Hepatocyte (in vitro differentiated cells and primary cell): ENCODE data around the gene MRPL10.

- RAMPAGE, long total RNA, result no peak
- RRBS, result no CpG with 5 or more reads among the region's 8 CpGs
These were observed 107.7 kb downstream of the WNT3 start for GRCh38 chr17:46710782-46711220.

DNA sequence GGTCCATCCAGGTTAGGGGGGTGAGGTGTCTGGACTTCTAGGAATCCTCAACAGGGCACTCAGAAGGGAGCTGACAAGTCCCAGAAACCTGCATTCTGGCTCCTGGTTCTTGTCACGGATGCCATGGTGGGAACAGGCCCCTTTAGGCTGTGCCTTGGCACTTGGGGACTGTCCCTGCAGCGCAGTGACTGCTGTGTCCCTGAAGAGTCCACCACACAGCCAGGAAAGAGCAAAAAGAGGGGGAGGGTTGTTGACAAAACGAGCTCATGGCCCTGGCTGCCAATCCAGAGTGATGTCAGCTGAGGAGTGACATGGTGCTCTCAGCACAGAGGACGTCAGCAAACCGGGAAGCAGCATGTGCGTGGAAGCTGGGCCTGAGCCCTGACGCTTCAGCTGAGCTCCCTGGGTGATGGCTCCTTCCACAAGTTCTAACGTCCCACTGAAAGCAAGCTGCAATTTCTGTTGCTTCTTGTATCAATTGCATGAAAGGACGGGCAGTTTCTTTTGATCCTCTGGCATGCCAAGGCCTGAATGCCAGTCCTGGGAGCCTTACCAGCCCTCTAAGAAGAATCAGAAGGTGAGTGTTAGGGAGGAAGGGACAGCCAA, 14.5 kb upstream of the WNT3 start:
- RAMPAGE, long total RNA, result no peak
- RRBS, result no CpG with 5 or more reads among the region's 9 CpGs

DNA sequence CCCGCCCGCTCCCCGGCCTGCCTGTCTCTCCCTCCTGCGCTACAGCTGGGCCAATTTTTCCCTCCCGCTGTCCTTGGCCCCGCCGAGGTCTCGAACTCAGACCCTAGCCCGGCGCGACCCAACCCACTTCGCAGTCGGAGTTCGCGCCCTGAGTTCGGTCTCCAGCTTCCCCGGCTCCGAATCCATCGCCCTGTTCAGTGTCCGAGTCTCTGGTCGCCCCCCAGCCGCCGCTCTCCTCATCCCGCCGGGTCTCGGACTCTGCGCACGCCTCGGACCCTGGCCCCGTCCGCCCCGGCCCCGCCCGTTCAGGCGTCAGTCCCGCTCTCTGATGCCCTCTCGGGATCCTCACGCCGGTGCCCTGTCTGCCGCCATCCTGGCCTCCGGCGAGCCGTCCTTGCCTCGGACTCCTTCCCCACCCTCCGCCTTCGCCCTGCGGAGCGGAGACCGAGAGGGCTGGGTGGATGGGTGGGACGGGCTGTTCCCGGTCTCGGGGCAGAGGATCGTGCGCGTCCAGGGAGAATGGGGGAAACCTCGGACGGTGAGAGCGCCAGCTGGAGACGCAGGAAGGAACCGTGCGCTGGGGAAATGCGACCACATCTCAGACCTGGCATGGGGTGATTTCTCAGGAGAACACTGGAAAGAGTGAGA, 476 bp downstream of the WNT9B start:
- RAMPAGE, long total RNA, result no peak
- RRBS, result 3% methylated on average over 44 of the region's 62 CpGs

DNA sequence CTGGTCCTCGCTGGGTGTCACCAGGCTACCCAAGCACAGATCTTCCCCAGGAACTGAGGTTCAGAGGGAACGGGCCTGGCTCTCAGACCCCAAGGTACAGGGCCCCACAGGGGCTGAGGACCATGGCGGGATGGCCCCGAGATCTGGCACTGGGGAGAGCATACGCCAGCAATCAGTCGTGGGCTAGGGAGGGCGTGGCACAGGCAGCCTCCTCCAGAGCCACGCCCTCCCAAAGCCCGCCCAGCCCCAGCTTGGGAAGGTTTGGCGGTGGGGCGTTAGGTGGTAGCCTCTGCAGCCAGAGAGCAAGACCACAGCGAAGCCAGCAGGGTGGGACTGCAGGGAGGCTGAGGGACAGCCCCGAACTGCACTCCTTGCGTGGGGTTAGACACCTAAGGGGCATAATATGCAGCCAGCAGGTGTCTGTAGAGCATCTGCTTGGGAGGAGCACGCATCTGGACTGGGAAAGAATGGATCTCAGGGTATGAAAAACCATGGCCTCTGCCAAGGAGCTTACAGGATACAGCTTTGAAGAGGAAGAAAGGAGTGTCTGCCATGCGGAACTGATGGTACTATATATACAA, 11.6 kb downstream of the WNT9B start:
- RAMPAGE, long total RNA, result no peak
- RRBS, result no CpG with 5 or more reads among the region's 16 CpGs

GRCh38 chr17:46943904-46944687, 21.1 kb downstream of the GOSR2 start:
- RAMPAGE, long total RNA, result no peak
- RRBS, result no CpG with 5 or more reads among the region's 16 CpGs

DNA sequence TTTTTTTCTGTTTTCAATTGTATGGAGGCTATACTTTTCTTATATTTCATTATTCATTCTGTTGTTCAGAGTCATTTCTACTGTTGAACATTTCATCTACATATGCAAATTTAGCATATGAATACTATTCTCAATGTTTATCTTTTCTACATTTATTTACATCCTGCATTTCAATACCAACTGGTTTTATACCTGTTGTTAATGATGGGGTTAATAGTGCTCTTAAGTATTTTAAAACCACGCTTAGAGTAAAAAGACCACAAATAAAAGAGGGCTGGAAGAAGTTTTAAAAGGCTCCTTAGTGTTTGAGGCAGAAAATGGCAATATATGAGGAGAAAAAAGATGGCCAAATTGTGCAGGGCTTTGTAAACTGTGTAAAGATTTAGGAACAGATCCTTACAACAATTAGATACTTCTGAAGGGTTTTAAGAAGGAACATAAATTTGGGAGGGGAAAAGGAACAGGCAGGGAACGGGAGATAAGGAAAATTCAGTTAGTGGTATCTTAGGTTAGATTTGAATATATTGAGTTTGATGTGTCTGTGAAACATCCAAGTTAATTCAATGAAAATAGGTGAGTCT, 12.8 kb downstream of the CDC27 start:
- RAMPAGE, long total RNA, result no peak
- RRBS, result no CpG with 5 or more reads among the region's 2 CpGs

DNA sequence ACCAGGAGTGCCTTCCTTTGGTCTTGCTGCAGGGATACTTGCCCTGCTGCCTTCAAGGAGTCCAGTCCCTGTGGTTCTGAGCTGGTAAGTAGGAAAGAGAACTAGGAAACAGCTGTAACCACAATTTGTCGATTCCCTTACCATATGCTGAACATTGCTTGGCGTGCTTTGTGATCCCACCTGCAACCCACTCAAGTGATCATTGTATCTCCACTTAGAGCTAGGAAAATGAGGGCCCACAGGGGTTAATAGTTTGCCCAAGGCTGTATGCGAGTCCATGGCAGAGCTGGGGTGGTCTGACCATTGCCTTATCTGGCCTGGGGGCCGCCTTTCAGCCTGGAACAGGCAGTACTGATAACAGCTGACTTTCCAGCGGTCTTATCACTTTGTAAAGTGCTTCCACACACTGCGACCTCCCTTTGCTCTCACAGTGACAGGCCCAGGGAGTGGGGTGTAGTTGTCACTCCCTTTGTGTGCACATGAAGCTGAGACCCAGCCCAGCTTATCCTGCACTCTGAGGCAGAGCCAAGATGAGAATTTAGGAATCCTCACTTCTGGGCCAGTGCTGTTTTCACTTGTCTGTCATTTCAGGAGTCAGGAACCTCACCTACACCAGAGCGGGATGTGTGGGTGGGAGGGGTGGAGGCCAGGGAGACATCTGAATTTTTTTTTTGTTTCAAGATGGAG, 9.8 kb downstream of the MYL4 start:
- RAMPAGE, long total RNA, result no peak
- RRBS, result no CpG with 5 or more reads among the region's 7 CpGs

GRCh38 chr17:47265770-47266755, 12.4 kb downstream of the ITGB3 start:
- RAMPAGE, long total RNA, result no peak
- RRBS, result no CpG with 5 or more reads among the region's 3 CpGs

DNA sequence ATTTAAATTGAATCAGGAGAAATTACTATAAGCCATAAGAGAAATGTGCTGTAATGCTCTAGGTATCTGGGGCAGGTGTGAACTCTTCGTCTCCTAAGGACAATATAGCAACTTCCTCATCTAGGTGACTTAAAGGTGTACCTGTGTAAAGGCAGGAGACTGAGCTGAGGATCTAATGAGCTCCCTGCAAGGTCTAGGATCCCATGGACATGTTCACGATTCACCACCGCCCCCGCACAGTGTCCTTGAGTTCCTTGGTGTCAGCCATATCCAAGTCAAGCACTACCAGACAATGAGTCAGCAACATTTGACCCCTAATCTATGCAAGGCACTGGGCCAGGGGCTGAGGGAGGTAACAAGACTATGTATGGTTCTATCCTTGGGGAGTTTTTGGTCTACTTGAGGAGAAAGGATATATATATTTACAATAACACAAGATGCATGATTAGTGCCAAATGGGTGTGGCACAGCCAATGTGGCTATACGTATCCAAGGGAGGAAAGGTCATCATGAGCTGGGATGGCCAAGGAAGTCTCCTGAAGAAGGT, 34.9 kb downstream of the ITGB3 start:
- RAMPAGE, long total RNA, result no peak
- RRBS, result no CpG with 5 or more reads among the region's 5 CpGs

- RAMPAGE, long total RNA, result no peak
- RRBS, result 4% methylated on average over 26 of the region's 118 CpGs
These were observed 99.8 kb downstream of the EFCAB13 start for GRCh38 chr17:47423190-47424331.

DNA sequence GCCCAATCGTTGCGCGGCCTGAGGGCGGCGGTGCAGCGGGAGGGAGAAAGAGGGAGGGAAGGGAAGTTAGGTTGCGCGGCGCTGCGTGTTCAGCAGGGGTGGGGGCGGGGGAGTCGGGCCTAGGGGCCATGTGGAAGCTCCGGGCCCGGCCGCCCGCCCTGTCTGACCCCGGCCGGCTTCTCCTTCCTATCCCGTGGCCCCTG, 864 bp downstream of the KPNB1 start:
- RAMPAGE, long total RNA, result no peak
- RRBS, result no CpG with 5 or more reads among the region's 19 CpGs

DNA sequence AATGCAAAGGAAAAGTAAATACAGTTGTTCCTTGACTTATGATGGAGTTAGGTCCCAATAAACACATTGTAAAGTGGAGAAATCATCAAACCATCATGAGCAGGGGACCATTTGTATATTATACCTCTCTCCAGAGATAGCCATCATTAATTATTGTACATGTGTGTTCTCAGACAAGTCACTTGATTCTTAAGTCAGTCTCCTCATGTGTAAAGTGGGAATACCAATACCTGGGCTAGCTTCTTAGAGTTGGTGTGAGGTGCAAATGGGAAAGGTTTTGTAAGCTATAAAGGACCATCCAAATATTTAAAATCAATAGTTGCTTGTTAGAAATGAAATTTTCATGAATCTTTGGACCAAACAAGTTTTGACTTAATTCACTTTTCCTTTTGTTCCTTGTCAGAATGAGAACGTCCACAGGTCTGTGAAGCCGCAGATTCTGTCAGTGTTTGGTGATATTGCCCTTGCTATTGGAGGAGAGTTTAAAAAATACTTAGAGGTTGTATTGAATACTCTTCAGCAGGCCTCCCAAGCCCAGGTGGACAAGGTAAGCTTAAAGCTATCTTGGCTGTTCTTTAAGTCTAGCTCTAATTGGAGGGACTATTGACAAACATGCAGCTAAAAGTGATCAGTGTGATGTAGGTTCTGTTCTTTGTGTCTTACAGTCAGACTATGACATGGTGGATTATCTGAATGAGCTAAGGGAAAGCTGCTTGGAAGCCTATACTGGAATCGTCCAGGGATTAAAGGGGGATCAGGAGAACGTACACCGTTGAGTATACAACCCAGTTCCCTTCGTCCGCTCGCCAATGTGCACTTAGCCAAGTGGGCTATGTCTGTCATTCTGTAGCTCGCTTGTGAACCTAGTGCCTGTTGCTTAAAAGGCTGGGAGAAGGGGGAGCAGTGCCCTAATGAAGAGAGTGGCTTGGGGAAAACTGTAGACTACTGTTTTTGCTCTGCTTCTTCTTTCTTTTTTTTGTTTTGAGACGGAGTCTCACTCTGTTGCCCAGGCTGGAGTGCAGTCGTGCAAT, 16.0 kb upstream of the TBKBP1 start:
- RAMPAGE, long total RNA, result no peak
- RRBS, result no CpG with 5 or more reads among the region's 11 CpGs

DNA sequence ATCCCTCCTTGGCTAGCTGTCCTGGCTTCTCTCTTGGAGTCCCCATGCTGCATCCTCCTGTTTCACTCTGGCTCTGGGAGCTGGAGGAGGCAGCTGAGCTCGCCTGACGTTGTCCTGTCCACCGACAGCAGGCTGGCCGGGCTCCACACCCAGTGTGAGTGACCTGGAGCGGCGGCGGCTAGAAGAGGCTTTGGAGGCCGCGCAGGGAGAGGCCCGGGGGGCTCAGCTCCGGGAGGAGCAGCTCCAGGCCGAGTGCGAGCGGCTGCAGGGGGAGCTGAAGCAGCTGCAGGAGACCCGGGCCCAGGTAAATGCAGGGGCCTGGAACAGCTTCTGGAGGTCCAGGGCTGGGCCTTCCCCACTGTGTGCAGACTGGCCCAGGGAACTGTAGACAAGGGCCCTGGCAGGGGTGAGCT, 5.2 kb downstream of the TBKBP1 start:
- RAMPAGE, long total RNA, result no peak
- RRBS, result 86% methylated on average over 10 of the region's 15 CpGs

- RAMPAGE, long total RNA, result no peak
- RRBS, result no CpG with 5 or more reads among the region's 12 CpGs
These were observed 11.2 kb downstream of the OSBPL7 start for GRCh38 chr17:47810176-47811075.

DNA sequence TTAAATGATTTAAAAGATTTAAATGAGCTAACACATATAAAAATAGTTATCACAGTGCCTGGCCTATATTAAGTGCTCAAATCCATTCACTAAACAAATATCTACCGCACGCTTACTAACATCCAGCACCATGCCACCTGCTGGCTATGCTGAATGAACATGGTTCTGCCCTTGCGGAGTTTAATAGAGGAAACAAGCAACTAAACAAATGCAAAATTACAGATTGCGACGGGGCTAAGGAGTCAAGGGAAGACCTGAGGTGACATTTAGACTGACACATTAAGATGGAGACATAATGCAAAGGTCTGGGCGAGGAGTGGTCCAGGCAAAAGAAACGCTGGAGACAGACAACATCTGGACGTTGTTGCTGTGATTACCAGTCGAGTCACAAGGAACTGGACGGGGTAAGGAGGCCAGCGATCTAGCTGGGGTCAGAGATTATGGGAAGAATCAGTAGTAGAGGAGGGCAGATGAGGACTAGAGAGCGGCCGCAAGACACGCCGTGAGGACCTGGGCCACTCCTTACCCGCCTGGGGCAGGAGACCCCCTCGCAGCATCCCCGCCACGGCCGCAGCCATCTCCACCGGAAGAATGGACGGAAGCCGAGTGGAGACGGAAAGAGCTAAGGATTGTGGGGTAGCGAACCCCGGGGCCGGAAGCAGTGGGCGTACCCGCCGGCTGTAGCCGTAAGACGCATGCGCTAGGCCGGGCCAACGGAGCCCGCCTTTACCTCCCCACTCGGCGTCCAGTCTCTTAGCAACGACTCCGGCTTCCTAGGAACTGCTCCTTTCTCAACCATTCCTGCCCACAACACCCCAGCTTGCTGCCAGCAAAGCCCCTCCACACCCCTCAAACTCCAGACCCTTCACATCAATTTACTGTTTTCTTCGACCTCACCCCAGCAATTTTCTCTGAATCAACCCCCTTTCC, at the start of gene MRPL10:
Gene MRPL10 (minus strand): TSS at position 608 of the 930 bp plus-strand sequence.
- RAMPAGE, long total RNA, result start-site peak on the minus strand centred at position 598 of the sequence, 26 bp wide, 12 and 48 reads in 2 replicates
- RRBS, result 2% methylated on average over 13 of the region's 41 CpGs

- RAMPAGE, long total RNA, result no peak
- RRBS, result 21% methylated on average over 30 of the region's 54 CpGs
These were observed 2.9 kb downstream of the SP6 start for GRCh38 chr17:47847808-47848715.

DNA sequence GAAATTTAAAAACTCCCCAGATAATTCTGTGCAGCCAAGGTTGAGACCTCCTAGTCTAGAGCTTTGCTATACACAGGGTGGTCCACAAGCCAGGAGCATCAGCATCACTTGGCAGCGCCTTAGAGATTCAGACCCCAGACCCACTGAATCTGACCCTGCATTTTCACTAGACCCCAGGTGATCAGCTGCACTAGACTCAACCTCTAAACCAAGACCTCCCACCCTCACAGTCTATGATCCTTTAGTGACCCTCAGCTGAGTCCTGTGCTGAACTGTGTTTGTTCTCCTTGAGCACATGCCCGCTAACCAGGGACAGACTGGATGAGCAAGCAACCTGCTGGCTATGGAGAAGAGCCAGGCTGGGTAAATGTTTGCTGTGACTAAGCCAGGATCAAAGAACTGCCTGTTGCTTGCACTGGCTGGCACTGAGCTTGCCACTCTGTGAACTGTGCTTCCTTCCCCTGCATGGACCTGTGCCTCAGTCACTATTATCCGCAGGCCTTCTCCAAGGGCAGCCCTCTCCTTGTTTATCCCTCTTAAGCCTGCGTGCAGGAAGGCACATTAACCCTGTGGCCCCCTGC, 7.2 kb downstream of the PNPO start:
- RAMPAGE, long total RNA, result no peak
- RRBS, result no CpG with 5 or more reads among the region's 4 CpGs

DNA sequence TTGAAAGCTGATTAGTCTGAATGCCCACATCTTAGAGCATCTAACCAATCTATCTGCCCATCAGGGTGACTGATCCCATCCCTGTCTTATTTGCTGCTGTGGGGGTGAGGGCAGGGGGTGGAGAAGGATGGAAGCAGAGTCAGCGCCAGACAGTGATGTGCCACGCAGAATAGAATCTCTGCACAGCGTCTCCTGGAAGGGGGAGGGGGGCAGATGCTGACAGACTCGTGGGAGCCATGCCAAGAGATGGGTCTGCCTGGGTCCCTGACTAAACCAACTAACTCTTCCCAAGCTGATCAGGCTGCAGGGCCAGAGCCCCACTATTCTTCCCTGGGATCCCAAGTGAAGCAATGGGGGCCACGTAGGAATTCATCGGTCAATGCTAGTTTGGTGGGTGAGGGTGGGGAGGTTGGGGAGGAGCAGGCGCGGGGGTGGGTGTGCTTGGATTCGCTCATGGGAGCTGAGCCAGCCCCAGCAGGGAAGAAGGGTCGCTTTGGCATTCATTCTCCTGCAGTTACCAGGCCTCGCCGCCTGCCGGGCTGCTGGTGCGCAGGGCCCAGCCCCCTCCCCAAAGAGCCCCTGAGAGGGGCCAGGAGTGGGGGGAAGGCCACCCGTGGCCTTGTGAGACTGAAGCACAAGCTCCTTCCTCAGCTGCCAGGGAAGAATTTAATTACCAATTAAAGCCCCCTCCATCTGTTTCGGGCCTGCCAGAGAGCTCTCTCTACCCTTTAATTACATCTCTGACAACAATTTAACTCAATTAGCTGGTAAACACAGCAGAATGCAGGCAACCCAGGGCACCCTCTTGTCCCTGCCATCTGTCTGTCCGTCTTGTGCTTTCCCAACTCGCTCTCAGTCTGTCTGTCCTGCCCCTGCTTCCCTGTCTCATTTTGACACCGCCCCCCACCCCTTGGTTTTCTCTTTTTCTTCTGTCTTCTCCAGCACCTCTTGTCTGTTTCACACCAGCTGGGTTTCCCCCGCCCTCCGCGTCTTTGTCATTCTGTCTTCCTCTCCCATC, 32.4 kb downstream of the CDK5RAP3 start:
- RAMPAGE, long total RNA, result no peak
- RRBS, result no CpG with 5 or more reads among the region's 22 CpGs

- RAMPAGE, long total RNA, result start-site peak on the plus strand at chr17:48048751-48048854, 117 and 19 reads in 2 replicates
- RRBS, result 2% methylated on average over 8 of the region's 55 CpGs
These were observed 614 bp downstream of the NFE2L1 start for GRCh38 chr17:48048449-48049497.

DNA sequence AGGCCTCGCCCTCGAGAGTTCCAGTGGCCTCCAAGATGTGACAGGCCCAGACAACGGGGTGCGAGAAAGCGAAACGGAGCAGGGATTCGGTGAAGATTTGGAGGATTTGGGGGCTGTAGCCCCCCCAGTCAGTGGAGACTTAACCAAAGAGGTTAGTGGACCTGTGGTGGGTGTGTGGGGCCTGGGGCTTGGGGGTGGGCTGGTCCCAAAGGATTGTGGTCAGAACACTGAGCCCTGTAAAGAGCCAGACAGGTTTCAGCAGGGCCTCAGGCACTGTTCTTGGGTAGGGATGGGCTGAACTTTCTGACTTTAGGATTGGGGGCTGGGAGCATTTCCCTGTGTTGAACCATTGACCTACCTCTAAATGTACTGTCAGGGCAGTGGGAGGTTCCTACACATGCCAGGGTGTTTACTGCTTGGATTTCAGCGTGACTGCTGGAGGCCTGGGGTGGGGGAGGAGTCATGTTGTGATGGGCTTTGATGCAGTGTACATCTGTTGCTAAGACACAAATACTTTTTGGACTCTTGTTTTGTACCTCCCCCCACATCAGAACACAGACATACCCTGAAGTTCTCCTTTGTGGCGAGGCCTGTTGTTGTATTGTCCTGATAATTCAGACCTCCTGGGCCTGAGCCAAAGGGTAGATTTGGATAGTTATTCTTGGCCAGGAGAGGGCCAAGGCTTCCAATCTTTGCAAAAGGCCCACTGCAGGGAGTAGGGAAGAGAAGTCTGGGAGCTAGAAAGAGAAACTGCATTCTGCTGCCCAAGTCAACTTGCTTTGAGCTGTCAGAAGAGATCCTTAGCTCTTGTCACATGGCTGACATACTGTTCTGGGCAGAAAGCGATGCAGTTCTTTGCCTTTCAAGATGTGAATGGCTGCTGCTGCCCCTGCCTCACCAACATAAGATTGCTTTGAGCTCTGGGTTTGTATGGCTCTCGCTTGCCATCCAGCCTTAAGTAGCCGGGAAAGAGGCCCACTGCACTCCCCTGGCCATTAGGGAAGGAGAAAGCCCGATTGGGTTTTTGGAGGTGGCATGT, 3.6 kb downstream of the NFE2L1 start:
- RAMPAGE, long total RNA, result no peak
- RRBS, result no CpG with 5 or more reads among the region's 13 CpGs